Cardiac atrium fibroblast (primary cell): ENCODE results near the gene ALPI.

DNA sequence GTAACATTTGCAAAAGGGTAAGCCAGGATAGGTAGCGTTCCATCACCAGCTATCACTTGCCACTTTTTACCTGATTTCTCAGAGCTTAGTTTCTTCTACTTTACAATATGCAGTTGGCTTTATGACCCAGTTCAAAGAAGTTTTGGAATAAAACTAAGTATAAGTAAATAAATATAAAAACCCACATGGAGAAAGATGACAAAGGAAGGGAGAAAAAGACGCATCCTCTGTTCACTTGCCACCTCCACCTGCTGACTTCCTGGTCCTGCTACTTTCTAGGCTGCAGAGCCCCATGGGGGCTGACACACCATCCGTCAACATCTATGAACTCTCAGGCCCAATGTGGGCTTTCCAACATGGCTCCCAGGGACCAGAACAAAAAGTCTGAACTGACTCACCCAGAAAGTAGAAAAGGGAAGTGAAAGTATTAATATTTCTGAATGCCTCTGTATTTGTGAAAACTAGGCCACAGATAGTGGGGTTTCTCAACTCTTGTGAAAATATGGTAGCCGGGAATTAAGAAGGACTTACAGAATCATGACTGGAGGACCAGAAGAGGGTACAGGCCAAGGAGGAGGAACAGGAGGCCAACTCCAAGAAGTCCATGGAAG is 123.2 kb upstream of the CAB39 start:
- RAMPAGE, long total RNA, result no peak

GRCh38 chr2:230725123-230726088 is 12.8 kb downstream of the CAB39 start:
- RAMPAGE, long total RNA, result no peak

- RAMPAGE, long total RNA, result no peak
These were observed 18.4 kb downstream of the CAB39 start for GRCh38 chr2:230731022-230731407.

DNA sequence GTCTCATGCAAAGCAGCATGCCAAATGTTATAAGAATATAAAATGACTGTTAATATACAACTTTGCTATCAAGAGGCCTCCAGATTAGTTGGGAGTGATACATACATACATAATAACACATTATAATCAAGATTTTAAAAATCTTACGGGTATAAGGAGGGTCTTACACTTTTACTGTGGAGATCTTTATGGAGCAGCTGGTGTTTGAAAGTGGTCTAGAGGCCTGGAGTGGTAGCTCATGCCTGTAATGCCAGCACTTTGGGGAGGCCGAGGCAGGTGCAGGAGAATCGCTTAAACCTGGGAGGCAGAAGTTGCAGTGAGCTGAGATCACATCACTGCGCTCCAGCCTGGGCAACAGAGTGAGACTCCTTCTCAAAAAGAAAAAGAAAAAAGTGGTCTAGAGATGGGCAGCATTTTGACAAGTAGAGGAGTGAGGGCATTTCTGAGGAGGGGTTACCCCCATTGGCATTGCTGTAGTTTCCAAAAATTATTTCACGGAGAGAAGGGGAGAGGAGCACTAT is 34.3 kb downstream of the CAB39 start:
- RAMPAGE, long total RNA, result no peak

DNA sequence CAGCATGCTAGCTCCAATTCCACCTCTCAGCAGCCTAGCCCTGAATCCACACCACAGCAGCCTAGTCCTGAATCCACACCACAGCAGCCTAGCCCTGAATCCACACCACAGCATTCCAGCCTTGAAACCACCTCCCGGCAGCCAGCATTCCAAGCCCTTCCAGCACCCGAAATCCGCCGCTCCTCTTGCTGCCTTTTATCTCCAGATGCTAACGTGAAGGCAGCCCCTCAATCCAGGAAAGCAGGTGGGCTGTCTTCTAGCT is 301 bp downstream of the SPATA3 start:
- RAMPAGE, long total RNA, result no peak

GRCh38 chr2:231189562-231190564 is 8.6 kb upstream of the ARMC9 start:
- RAMPAGE, long total RNA, result no peak

- RAMPAGE, long total RNA, result no peak
These were observed 25.3 kb upstream of the B3GNT7 start for GRCh38 chr2:231369873-231370963.

DNA sequence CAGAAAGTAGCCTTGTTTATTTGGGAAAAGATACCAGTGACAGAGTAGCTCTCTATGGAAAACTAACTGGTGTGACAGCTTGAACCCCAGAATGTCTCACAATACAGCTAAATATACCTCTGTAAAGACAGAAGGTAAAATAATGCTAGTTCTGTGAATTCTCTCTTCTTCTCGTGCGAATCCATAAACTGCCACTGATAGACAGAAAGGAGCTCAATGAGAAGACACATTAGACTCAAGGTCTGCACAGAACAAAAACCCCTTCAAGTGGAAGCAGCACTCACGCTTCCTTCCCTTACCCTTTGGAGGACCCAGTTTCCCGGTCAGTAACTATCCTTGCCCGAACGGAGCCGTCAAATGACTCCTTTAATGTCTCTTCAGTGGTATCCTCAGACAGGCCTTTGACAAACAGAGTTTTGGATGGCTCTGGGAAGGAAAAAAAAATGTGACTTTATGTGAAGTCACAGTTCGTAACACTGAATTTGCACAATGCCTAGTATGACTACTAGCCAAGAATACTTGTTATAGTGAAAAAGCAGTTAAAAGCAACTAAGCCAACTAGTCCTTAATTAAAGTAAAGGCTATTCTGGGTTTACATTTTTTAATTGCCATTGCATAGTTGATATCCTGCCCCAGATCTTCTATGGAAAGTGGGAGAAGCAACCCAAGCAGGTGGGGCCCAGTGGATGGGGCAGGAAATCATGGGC is 8.4 kb downstream of the NCL start:
- RAMPAGE, long total RNA, result no peak

DNA sequence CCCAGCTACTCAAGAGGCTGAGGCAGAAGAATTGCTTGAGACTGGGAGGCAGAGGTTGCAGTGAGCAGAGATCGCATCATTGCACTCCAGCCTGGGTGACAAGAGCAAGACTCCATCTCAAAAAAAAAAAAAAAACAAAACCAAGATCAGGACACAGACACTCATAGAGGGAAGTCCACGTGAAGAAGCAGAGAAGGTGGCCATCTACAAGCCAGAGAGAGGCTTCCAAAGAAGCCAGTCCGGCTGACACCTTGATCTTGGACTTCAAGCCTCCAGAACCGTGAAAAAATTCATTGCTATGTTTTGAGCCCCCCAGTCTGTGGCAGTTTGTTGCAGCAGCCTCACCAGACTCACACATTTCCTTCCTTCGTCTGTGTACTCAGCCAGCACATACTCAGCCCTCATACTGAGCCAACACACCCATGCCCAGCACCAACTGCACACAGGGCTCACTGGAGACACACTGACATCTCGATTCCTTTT is 23.9 kb upstream of the NMUR1 start:
- RAMPAGE, long total RNA, result no peak

DNA sequence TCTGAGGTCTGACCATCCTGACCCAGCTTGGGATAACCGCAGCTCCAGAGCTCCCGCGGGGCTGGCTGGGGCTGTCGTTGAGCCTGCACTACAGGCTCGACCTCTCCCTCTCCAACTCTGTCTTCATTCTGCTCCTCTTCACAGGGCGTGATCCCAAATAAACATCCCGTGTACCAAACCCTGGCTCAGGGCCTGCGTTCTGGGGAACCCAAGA is 8.3 kb downstream of the TEX44 start:
- RAMPAGE, long total RNA, result no peak

DNA sequence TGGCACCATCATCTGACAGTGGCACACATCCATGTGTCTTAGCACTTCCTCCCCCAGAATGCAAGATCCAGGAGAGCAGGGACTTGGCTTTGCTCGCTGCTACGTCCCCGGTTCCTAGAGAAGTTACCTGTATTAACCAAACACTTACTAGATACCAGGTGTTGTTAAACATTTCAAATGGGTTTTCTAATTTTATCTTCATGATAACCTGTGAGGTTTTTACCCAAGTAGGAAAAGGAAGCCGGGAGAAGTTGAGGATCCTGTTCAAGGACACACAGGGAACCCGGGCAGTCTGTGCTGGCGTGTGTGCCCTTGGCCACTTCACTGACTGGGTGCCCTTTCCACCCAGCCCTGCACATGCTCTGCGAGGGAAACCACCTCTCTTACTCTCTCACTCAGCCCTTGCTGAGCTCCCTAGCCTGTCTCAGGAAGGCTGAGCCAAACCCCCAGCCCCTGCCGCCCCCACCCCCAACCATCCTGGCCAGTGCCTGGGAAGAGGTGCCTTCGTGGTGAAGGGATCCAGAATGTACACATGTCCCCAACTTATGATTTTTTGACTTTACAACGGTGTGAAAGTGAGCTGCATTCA is 51.7 kb downstream of the TEX44 start:
- RAMPAGE, long total RNA, result no peak

- RAMPAGE, long total RNA, result no peak
These were observed 40.8 kb upstream of the PTMA start for GRCh38 chr2:231667591-231667858.

DNA sequence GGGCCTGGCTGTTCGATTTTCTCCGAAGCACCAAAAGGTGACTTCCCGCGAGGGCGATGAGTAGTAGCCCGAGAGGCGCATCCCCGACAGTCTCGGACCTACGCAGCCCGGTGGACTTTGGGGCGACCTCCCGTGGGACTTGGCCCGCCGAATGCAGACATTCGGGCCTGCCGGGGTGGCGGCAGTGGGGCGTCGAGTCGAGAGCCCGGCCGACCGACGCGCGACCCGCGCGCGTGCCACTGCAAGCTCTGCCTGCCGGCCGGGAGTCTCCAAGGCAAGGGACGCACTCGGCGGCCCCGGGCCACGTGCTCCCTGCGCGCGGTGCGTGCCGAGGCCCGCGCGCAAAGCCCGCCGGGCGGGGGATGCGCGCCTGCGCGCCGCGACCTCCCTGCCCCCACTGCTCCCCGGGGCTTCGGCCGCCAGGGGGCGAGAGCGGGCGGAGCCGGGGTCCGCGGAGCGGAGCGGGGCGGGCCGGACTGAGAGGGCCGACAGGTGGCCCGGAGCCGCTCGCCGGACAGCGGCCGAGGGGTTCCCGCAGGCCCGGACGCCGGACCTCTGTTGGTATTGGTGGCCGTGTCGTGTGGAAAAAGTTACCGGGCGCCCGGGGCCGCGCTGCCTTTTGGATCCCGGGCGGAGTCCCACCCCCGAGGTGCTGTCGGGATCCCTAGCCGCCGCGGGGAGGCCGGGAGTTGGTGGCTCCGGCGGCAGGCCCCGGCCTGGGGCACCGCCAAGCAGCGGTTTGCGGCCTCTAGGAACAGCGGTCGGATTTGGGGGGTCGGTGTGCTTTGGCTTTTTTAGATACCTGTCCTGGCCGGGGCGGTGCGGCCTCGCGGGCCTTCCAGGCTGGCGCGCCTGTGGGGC is 1.9 kb downstream of the PTMA start:
- RAMPAGE, long total RNA, result no peak

DNA sequence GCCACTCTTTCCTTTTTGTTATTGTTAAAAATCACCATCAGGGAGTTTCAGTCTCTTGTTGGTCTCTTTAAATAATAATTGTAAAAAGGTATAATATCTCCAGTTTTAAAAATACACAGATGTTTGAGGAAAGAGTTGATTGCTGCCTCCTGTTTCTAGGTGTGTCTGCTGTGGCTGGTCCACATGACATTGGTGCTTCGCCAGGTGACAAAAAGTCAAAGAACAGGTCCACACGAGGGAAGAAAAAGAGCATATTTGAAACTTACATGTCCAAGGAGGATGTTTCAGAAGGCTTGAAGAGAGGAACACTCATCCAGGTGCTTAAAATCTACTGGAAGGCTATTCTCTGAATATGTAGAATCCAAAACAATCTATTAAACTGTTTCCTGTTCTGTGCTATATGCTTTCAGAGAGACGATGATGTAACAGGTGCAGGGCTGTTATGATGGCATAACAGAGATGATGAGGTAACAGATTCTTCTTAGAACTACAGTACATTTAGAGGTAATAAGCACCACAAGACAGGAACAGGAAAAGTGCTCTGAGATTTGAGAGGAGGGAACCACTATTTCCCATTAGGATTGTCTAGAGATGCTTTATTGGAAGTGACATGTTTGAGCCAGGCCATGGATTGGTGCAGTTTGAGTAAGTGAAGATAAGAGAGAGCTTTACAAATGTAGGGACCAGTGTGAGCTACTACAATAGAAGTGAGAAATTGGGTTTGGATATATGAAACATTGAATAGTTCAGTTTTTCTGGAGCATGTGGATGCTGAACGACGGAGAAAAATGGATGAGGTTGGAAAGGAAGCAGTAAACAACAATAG is 54.1 kb downstream of the DIS3L2 start:
- RAMPAGE, long total RNA, result no peak

DNA sequence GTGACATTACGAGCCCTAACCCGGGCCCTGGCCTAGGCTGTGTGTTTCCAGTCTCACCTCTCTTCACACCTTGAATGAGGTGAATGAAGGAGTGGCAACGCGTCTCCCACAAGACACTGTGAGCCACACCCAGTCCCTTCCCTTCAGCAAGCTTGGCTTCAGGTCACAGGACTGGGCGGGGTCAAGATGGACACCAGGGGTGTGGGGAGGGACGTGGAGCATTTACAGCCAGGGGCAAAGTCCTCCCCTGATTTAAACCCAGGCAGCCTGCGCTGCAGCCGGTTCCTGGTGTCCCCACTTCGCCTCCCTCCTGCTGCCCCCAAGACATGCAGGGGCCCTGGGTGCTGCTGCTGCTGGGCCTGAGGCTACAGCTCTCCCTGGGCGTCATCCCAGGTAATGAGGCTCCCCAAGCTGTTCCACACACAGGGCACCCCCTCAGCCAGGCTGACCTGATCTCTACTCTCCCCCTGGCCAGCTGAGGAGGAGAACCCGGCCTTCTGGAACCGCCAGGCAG is at the start of gene ALPI:
Gene ALPI, plus strand, starts transcription at position 280 of the 514 bp plus-strand sequence.
- RAMPAGE, long total RNA, result no peak

DNA sequence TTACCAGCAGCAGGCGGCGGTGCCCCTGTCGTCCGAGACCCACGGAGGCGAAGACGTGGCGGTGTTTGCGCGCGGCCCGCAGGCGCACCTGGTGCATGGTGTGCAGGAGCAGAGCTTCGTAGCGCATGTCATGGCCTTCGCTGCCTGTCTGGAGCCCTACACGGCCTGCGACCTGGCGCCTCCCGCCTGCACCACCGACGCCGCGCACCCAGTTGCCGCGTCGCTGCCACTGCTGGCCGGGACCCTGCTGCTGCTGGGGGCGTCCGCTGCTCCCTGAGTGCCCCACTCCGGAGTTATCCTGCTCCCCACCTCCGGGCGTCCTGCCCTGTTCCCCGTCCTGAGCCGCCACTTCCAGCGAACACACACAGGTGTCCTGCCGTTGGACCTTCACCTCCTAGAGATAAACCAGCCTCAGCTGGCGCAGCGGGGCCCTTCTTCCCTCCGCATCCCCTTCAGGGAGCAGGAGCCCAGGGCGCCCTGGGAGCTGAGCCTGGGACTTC is 3.0 kb downstream of the ALPI start:
- RAMPAGE, long total RNA, result no peak

- RAMPAGE, long total RNA, result no peak
These were observed 38.4 kb downstream of the EIF4E2 start for GRCh38 chr2:232588609-232589664.

- RAMPAGE, long total RNA, result no peak
These were observed 27.5 kb upstream of the EFHD1 start for GRCh38 chr2:232605798-232606393.

DNA sequence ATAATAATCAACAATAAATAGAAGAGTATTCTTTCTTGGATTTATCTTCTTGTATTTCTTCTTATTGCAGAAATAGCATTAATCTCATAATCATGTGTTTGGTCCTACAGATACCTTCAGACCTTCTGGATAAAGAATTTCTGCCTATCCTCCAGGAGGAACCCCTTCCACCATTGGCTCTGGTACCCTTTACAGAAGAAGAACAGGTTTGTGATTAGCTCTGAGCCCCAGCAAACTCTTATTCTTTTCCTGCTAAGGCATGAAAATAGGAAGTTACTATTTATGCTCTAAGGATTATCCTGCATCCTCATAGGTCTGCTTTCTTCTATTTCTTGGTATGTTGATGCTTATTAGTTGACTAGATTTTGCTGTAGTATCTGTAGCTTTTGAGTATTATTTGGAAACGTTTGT is 27.5 kb downstream of the KCNJ13 start:
- RAMPAGE, long total RNA, result no peak

DNA sequence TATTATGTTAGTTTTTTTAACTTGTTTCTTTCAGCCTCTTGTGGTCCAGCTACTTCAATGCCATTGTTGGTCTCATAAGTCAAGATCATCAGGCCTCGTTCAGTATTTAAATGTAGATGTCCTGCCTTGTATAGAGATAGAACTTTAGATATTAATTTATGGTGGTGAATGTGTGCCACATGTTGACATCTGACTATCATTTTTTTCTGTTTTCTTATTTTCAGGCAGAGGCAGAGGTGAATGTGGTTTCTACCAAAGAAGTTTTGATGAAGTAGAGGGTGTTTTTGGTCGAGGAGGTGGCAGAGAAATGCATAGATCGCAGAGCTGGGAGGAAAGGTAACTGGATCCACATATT is 16.1 kb downstream of the KCNJ13 start:
- RAMPAGE, long total RNA, result no peak